Metastatic Pancreatic Carcinoma in the Ovary (tissue), 1 donor: ENCODE results near the genes TINF2, NOP9, NFATC4 and SDR39U1.

- PRO-cap, result no peak
These were observed 8.4 kb downstream of the REC8 start for GRCh38 chr14:24179798-24181070.

GRCh38 chr14:24196144-24196422, 842 bp upstream of the TM9SF1 start:
- PRO-cap, result no peak

- PRO-cap, result no peak
These were observed 3.0 kb downstream of the GMPR2 start for GRCh38 chr14:24235554-24236321.

GRCh38 chr14:24242490-24242860, at the start of gene TINF2:
TSS of gene TINF2 (minus strand) at chr14:24242623.
- PRO-cap, result bidirectional peak, plus-strand start at chr14:24242774, minus-strand start at chr14:24242623

DNA sequence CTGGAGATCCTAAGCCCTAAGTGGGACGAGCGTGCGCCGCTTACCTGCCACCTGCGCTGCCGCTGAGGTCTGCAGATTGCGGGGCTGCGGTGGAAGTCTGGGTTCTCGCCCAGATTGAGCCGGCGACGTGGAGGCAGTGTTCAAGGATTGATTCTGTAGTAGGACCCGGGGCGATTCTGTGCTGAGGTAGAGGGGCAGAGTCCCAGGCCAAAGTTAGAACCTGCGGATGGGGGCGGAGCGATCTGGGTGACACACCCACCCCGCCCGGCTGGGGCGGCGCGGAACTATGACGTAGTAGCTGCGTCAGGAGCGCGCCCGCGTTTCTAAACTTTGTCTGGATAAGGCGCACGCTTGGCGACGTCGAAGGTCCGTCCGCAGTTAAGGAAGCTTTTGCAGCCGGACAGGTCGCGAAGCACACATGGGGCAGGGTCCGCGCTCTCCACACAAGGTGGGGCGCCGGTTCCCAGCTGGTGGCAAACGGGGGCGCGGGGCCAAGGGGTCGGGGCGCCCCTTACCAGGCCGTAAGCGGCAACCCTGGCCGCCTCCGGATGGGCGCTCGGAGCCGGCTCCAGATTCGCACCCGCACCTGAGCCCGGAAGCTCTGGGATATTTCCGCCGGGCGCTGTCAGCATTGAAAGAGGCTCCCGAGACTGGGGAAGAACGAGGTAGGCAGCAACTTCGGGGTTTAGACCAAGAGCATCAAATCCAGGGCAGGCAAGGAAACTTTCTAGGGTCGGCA, at the start of gene NOP9:
TSS of gene NOP9 (plus strand) at position 314 of the 739 bp plus-strand sequence.
- PRO-cap, result bidirectional peak, plus-strand start at position 326 of the sequence, minus-strand start at position 178 of the sequence

GRCh38 chr14:24308477-24309046, 785 bp upstream of the CIDEB start:
- PRO-cap, result no peak

GRCh38 chr14:24317087-24317658, 5.9 kb downstream of the LTB4R start:
- PRO-cap, result no peak

DNA sequence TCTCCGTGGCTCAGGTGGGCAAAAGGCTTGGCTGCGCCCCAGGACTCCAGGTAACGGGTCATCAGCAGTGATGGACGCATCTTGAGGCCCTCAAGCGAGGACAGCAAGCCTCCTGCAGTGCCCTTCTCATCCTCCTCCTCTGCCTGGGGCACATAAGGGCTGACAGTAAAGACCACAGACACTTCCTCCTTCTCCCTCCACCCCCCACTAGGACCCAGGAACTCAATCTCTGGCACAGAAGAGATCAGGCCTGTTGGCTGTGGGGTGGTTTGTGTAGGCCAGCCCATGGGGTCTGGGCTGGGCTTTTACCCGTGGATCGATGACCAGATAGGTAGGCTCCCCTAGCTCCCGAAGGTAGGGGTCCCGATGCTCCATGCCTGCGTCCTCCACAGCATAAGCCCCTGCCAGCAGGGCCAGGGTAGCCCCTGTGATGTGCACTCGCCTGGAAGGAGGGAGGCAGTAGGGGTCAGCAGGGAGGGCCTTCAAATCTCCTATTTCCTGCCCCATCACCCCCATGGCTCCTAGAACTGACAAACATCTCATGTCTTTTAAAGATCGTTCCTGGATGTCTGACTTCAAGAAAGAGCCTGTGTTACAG, 5.7 kb downstream of the ADCY4 start:
- PRO-cap, result no peak

DNA sequence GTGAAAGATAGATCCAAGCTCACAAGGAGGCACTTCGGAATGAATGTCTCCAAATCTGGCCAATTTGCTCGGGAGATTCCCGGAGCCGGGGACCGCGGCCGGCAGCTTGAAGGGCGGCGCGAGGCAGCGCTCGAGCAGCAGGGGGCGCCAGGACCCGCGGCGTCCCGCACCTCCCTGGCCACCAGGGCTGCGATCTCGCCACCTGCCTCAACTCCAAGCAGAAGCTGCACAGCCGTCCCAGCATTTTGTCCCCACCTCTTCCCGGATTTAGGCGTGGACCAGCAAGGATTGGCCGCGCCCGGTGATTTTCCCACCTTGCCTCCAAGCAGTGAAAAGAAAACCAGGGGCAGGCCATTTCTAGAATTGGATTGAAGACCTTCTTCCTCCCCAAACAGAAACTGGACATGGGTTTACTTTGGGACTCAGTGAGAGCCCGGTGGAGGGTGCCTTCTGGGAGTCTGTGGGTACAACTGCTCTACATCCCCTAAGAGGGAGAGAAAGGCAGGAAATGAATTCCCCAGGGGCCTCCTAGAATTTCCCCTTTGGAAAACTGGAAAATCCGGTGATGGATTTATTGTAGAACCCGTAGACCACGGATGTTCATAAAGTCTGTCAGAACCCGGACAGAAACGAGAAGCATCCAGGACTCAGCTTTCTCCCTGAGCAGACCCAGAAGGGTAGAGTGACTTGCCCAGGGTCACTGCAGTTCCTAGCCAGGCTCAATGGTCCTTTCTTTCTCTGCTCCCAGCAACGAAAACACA, 1.0 kb downstream of the ADCY4 start:
- PRO-cap, result unidirectional peak, minus-strand start at position 219 of the sequence

GRCh38 chr14:24367755-24368313, at the start of gene NFATC4:
TSS of gene NFATC4 (plus strand) at chr14:24368184.
- PRO-cap, result bidirectional peak, plus-strand start at chr14:24368117, minus-strand start at chr14:24367880

GRCh38 chr14:24392672-24393166, 6.1 kb upstream of the NYNRIN start:
- PRO-cap, result unidirectional peak, minus-strand start at chr14:24393019

- PRO-cap, result no peak
These were observed 5.1 kb downstream of the SDR39U1 start for GRCh38 chr14:24437279-24437997.

- PRO-cap, result bidirectional peak, plus-strand start at chr14:24442357, minus-strand start at chr14:24442246; bidirectional peak, plus-strand start at chr14:24442984, minus-strand start at chr14:24442715
These were observed at the start of gene SDR39U1 for GRCh38 chr14:24442146-24443410. TSS of gene SDR39U1 (minus strand) at chr14:24442776.

GRCh38 chr14:25041318-25041843, 8.6 kb downstream of the STXBP6 start:
- PRO-cap, result no peak

GRCh38 chr14:25048270-25049420, 1.3 kb downstream of the STXBP6 start:
- PRO-cap, result no peak

- PRO-cap, result no peak
These were observed 132.8 kb upstream of the STXBP6 start for GRCh38 chr14:25182662-25183199.

- PRO-cap, result no peak
These were observed 260.5 kb downstream of the NOVA1 start for GRCh38 chr14:26337299-26337745.

GRCh38 chr14:26841723-26842729, 244.2 kb upstream of the NOVA1 start:
- PRO-cap, result no peak

DNA sequence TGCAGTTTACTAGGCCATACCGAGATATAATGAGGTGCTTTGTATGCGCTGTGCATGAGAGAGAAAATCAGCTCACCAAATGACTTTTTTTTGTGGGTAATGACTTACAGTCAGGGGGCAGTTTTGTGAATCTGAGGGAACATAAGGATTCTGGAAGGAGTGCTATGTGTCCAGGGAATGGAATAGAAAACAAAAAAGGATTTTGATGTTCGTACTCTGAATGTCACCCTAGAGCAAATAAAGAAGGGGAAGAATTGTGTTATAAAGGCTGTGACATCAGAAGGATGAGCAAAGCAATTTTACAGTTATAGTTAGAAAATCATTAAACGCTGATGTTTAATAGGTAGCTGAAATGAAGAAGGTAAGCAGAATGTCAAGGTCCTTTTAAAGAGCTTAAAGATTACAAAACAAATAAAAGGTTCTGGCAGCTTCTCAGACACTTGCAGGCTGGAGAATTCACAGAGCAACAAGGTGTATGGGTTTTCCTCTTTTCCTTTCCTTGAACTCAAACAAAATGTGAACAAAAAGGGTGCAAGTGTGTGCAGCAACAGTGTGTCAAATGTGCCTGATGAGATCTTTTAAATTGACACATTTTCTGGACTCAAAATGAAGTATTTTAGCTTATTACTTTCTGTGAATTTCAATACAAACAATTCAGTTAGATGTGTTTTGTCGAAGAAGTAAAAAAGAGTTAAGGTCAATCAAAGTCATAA, 247.6 kb upstream of the NOVA1 start:
- PRO-cap, result no peak

GRCh38 chr14:28504475-28504941, 262.1 kb upstream of the FOXG1 start:
- PRO-cap, result no peak